Cardiac muscle cell (in vitro differentiated cells and primary cell): ENCODE data around the genes HSPA12B, CDC25B and MAVS.

GRCh38 chr20:3148749-3149421, 10.8 kb downstream of the FASTKD5 start:
- RAMPAGE, long total RNA: no peak
- RRBS: no CpG with 5 or more reads among the region's 5 CpGs

GRCh38 chr20:3237864-3238504, 1.0 kb downstream of the SLC4A11 start:
- RAMPAGE, long total RNA: no peak
- RRBS: 4% methylated on average over 40 of the region's 54 CpGs

DNA sequence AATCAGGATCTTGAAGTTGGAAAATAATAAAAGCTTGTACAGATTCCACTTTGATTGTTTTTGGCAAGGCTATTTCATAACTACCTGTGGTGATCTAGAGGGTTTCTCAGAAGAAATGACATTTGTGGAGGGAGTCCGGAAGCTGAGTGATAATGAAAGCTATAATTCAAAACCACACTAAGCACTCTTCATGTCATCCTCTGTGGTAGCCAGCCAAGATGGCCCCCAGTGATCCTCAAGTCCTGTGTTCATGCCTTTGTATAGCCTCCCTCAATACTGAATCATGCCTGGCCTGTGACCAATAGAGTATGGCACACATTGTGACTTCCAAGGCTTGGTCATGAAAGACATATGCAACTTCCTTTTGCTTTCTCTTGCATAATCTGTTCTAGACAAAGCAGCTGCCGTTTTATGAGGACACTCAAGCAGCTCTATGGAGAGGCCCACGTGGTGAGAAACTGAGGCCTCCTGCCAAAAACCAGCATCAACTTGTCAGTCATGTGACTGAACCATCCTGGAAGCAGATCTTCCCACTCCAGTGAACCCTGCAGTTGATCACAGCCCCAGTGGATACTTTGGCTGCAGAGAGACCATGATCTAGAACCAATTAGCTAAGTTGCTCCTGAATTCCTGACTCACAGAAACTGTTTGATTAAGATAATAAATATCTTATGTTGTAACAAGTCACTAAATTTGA, 12.8 kb upstream of the DNAAF9 start:
- RAMPAGE, long total RNA: no peak
- RRBS: no CpG with 5 or more reads among the region's 3 CpGs

DNA sequence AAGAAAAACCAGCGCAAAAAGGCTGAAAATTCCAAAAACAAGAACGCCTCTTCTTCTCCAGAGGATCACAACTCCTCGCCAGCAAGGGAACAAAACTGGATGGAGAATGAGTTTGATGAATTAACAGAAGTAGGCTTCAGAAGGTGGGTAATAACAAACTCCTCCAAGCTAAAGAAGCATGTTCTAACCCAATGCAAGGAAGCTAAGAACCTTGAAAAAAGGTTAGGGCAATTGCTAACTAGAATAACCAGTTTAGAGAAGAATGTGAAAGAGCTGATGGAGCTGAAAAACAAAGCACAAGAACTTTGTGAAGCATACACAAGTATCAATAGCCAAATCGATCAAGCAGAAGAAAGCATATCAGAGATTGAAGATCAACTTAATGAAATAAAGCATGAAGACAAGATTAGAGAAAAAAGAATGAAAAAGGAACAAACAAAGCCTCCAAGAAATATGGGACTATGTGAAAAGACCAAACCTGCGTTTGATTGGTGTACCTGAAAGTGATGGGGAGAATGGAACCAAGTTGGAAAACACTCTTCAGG, 52.2 kb downstream of the ATRN start:
- RAMPAGE, long total RNA: no peak
- RRBS: no CpG with 5 or more reads among the region's 5 CpGs

- RAMPAGE, long total RNA: no peak
- RRBS: no CpG with 5 or more reads among the region's 2 CpGs
Observed at GRCh38 chr20:3560541-3561036, 89.8 kb downstream of the ATRN start.

GRCh38 chr20:3679408-3679682, 2.5 kb downstream of the ADAM33 start:
- RAMPAGE, long total RNA: no peak
- RRBS: no CpG with 5 or more reads among the region's 5 CpGs

DNA sequence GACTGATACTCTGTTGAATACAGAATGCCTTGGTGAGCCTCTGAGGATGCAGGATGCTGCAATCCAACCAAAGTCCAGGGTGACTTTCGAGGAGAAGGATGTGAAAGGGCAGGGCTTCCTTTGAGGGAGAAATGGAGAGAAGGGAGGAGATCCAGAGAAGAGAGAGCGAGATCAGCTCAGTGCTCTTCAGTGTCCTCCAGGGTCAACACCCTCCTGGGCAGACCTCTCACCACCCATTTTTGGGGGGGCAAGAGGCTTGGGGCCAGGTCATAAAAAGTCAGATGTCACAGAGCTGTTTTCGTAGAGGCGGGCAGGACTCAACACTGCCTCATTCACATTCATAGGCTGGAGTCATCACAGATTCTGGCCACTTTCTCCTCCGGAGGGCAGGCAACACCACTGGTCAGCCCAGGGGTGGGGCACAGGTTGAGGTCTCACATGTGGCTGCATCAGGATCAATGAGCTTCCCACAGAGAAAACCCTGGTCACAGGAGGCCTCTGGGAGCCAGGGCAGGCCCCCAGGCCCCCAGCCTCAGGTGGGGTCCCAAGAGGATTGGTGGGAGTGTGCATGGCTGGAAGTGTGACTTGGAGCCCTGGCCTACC, 6.4 kb upstream of the ADAM33 start:
- RAMPAGE, long total RNA: no peak
- RRBS: no CpG with 5 or more reads among the region's 5 CpGs

GRCh38 chr20:3731696-3732073, 800 bp upstream of the HSPA12B start:
- RAMPAGE, long total RNA: no peak
- RRBS: 67% methylated on average over 4 of the region's 7 CpGs

DNA sequence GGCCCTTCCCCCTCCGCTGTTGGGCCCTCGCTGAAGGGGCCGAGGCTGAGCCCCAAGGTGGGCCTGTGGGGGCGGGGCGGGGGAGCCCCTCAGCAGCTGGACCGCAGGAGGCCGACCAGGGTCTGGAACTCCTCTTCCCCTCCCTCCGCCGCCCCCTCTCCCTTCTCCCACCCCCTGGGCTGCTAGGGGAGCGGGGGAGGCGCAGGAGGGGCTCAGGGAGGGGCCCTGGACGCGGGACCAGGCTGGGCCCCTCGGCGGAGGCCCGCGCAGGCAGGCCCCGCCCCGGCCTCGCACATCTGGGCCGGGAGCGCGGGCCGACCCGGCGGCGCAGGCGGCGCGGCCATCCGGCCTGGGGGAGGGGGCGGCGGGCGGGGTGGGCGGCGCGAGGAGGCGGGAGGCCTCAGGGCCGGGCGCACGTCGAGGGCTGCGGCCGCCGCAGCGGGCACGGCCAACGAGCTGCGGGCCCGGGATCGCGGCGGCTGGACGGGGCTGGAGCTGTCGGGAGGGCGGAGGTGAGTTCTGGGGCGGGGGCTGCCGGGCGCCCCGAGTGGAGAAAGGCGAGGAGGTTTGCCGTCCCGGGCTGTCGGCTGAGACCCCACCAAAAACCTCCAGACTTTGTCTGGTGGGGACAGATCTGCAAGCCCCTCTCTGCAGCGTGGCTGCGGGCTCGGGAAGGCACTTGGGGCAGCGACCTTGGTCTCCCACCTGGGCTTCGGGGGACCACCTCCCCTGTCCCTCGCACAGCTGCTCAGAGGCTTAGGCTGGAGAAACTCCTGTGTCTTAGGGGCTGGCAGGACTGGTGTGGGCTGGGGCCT, at the start of gene HSPA12B:
Gene HSPA12B, plus strand, starts transcription at position 403 of the 815 bp plus-strand sequence.
- RAMPAGE, long total RNA: no peak
- RRBS: 2% methylated on average over 33 of the region's 70 CpGs

DNA sequence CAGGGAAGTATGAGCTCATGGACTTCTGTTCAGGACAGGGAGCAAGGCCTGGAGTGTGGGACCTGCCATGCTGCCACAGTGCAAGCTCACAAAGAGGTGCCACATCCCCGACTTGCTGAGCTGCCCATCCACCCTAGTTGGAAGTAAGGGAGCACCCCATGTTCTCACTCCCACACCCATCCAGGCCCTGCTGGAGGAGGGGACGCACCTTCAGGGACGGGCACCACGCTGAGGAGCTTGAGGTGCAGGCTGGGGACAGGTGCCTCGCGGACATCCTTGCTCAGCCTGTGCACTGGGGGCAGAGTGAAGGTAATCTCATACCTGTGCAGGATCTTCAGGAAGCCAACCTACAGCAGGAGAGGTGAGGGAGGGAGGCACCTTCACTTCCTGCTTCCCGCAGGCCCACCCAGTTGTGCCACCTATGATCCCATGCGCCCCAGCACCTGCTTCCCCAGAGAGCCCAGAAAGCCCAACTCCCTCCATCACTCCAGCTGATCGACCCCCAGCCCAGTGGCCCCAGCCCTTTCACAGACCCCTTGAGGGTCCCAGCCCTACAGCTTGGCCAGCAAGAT, 12.2 kb downstream of the ADISSP start:
- RAMPAGE, long total RNA: no peak
- RRBS: no CpG with 5 or more reads among the region's 9 CpGs

- RAMPAGE, long total RNA: no peak
- RRBS: no CpG with 5 or more reads among the region's 38 CpGs
Observed at GRCh38 chr20:3795441-3796011, 584 bp upstream of the CDC25B start.

DNA sequence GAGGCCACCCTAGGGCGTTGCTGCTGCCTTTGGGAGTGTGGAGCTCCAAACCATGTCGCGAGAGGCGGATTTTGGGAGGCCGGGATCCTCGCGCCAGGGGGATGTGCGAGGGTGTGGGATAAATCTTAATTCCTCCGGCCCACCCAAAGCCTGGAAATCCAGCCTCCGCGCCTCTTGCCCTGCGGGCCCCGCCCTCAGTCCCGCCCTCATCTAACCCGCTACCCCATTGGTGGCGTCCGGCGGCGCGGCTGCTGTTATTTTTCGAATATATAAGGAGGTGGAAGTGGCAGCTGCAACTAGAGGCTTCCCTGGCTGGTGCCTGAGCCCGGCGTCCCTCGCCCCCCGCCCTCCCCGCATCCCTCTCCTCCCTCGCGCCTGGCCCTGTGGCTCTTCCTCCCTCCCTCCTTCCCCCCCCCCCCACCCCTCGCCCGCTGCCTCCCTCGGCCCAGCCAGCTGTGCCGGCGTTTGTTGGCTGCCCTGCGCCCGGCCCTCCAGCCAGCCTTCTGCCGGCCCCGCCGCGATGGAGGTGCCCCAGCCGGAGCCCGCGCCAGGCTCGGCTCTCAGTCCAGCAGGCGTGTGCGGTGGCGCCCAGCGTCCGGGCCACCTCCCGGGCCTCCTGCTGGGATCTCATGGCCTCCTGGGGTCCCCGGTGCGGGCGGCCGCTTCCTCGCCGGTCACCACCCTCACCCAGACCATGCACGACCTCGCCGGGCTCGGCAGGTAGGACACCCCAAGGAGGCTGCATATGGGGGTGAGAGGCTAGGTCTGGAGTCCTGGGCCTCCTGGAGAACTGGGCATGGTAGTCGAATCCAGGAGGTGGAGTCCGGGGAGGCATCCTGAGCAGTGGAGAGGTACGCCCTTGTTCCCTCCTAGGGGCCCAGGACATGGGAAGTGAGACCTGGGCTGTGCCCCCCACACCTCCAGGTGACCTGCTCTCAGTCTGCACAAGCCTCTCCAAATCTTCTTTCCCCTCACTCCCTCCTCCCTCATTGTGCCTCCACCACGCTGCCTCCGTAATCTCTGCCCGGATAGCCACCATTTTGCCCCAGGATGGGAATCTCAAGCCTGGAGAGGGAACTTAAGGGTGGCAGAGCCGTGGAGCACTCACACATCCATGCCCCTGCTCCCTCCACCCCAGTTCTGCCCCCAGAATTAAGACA, at the start of gene CDC25B:
Gene CDC25B, plus strand, starts transcription at position 299 of the 1,160 bp plus-strand sequence.
- RAMPAGE, long total RNA: no peak
- RRBS: 2% methylated on average over 32 of the region's 66 CpGs

GRCh38 chr20:3798158-3798494, 2.0 kb downstream of the CDC25B start:
- RAMPAGE, long total RNA: no peak
- RRBS: no CpG with 5 or more reads among the region's 5 CpGs

- RAMPAGE, long total RNA: no peak
- RRBS: no CpG with 5 or more reads among the region's 20 CpGs
Observed at GRCh38 chr20:3811400-3812350, 8.7 kb upstream of the AP5S1 start.

GRCh38 chr20:3846766-3847973, at the start of gene MAVS:
TSS of gene MAVS (plus strand) at chr20:3846834.
- RAMPAGE, long total RNA: no peak
- RRBS: 2% methylated on average over 22 of the region's 76 CpGs

GRCh38 chr20:3889938-3890590, 877 bp downstream of the PANK2 start:
- RAMPAGE, long total RNA: no peak
- RRBS: no CpG with 5 or more reads among the region's 12 CpGs

DNA sequence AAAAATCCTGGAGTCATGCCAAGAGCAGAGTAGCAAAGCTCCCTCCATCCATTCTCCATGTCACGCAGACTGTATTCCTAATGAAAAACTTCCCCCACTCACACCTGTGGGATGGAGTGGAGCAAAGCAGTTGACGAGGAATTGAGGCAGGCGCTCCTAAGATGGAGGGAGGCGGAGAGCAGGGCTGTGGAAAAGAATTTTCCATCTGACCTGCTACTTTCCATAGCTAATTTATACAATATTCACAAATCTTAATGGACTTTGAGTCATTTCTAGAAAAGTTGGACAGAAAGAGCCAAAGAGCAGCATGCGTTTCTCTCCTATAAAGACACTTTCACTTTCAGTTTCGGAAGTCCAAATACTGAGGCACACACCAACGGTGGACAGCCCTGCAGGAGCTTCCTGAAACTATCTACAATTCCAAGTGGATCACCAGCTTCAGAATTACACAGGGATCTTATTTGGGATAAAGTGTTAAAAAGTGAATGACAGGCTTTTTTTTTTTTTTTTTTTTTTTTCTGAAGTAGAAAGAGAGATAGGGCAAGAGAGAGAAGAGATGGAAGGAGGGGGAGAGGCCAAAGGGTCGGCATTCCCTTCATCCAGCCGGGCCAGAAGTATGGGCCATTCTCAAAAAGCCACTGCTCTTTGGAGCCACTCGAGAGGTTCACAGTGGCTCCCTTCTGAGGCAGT, 43.5 kb downstream of the PANK2 start:
- RAMPAGE, long total RNA: no peak
- RRBS: no CpG with 5 or more reads among the region's 10 CpGs

GRCh38 chr20:3933960-3935062, 45.1 kb downstream of the PANK2 start:
- RAMPAGE, long total RNA: no peak
- RRBS: no CpG with 5 or more reads among the region's 15 CpGs

DNA sequence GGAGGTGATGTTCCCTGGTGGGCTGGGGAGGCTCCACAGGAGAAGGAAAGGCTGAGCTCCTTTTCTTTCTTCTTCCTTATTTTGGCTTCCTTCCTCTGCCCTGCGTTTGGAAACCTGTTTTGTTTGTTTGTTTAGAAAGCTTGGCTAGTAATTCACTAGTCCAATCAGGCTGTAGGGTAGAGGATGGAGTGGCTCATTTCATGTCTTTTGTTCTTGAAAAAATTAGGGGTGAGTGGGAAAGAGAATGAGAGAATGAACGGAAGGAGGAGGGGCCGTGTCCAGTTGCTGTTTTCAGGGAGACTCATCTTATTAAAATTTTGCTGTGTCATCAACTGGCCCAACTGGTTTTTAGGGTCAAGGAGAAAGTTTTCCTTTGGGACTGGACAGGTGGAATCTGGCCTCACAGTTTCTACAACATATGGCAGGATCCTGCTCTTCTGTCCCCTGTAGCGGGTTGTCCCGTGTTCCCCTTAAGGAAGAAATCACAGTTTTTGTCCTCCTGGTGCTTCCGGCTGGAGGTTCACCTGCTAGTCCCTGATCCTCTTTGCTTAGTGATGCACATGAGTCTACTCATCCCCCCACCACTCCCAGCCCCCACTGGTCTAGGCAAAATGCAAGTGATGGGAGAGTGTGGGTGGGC, 3.0 kb upstream of the RNF24 start:
- RAMPAGE, long total RNA: no peak
- RRBS: no CpG with 5 or more reads among the region's 6 CpGs

DNA sequence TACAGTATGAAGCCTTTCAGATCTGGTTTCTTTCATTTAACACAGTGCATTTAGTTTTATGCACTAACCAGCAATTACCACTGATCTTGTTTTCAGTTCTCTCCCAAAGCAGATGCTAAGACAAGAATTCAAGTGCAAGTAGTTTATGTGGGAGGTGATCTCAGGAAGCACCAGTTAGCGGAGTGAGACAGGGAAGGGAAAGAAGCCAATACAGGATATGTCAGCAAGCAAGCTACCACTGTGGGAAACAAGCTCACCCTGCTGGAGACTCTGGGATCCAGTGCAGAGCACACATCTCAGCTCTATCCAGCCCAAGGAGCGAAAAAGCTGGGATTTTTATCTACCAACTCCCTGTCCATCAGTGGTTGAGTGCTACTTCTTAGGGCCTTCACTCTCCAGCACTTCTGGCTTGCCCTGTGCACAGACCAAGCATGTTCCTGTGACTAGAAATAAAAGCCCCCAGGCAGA, 10.7 kb upstream of the RNF24 start:
- RAMPAGE, long total RNA: no peak
- RRBS: no CpG with 5 or more reads among the region's 2 CpGs